Retinal pigment epithelial cell (primary cell): ENCODE measurements around a stretch of chr16.

GRCh38 chr16:85778775-85779273 is 20.5 kb downstream of the EMC8 start:
- RRBS = no CpG with 5 or more reads among the region's 14 CpGs

- RRBS = no CpG with 5 or more reads among the region's 13 CpGs
These were observed 12.3 kb downstream of the IRF8 start for GRCh38 chr16:85911062-85911798.

- RRBS = no CpG with 5 or more reads among the region's 3 CpGs
These were observed 18.0 kb downstream of the IRF8 start for GRCh38 chr16:85917034-85917233.

DNA sequence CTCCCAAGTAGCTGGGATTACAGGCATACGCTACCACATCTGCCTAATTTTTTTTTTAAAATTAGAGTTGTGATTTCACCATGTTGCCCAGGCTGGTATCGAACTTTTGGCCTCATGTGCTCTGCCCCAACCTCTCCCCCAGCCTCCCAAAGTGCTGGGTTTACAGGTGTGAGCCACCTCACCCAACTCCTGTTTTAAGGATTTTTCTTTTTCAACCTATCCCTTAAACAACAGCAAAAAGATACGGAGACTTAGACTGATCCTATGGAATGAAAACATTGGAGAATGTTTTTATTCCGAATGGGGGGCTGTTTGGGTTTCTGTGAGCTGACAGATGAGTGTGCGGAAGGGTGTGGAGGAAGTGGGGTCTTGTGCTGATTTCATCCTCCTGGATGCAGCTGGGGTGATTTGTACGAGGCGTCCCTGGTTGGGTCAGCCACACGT is 23.9 kb downstream of the IRF8 start:
- RRBS = no CpG with 5 or more reads among the region's 8 CpGs

DNA sequence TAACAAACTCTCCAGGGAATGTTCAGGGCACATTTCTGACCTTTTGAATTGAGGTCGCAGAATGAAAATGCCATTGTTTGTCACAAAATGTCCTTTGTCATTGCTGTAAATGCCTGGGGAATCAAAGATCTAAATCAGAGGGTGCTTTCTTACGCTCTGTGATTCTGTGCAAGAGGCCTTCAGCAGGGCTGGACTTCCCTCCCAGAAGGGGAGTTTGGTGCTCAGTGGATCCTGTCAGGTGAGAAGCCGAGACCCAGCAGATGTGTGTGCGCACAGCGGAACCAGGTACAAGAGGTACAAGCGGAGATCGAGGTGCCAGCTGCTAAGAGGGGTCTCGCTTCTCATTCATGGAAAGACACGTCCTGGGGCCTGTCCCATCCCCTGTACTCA is 95.8 kb downstream of the IRF8 start:
- RRBS = no CpG with 5 or more reads among the region's 9 CpGs

- RRBS = no CpG with 5 or more reads among the region's 10 CpGs
These were observed 127.7 kb downstream of the IRF8 start for GRCh38 chr16:86026606-86027023.

GRCh38 chr16:86059804-86060292 is 160.9 kb downstream of the IRF8 start:
- RRBS = no CpG with 5 or more reads among the region's 11 CpGs

DNA sequence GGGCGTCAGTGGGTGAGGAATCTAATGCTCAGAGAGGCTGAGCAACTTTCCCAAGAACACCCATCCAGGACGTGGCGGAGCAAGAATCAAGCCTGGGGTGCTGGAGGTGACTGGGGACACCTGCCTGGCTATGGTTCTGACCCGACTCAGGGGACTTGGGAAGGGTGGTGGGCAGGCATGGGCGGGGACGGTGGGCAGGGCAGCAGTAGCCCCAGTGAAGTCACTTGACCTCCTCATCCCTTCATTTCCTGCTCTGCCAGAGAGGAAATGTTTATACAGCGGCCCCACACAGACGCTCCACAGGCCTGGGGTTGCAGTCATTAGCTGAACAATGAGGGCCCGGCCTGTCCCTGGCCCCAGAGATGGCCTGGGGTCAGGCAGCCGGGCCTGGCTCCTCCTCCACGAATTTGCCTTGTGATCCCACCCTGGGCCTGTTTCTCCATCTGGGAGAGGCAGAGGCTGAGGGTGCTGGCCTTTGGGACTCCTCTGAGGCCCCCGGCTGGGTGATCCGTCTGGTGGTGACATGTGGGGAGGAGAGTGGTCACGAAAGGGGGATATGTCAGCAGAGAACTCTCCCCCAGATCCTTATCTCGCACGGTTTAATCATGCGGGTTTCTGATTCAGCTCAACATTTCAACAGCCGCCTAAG is 175.8 kb downstream of the IRF8 start:
- RRBS = 12% methylated on average over 2 of the region's 18 CpGs

DNA sequence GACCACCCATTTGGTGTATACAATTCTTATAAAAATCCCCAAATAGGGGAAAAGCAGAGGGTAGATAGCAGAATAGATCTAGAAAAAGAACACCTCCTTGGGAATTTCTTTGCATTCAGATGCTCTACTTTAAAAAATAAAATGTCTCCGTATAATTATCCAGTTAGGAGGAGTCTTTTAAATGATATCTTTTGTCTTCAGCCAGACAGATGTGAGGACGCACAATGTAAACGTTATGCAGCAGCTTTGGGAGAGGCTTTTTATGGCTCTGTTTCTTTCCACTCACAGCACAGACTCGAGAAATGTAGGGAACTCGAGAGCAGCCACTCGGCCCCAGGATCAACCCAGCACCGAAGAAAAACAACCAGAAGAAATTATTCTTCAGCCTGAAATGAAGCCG is 300.3 kb downstream of the IRF8 start:
- RRBS = no CpG with 5 or more reads among the region's 8 CpGs

GRCh38 chr16:86343980-86344563 is 166.3 kb upstream of the FOXF1 start:
- RRBS = no CpG with 5 or more reads among the region's 8 CpGs

DNA sequence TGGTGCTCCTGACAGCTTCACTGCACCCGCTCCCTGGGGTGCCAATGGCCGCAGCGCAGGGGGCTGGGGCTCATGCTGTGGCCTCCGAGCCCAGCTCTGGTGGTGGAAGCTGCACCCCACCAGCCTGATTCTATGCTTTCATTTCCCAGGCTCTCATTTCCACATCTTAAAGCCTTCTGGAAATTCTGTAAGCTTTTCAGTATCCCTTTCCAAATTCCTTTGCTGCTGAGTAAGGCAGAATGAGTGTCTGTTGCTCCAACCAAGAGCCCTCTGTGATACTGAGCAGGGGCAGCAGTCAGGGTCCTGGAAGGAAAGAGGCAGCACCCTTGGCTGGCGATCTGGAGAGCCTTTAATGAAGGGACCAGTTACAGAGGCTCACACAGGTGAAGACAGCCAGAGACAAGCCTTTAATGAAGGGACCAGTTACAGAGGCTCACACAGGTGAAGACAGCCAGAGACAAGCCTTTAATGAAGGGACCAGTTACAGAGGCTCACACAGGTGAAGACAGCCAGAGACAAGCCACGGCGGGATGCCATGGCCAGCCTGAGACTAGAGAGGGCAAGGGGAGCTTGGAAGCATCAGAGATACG is 79.4 kb upstream of the FOXF1 start:
- RRBS = no CpG with 5 or more reads among the region's 8 CpGs

DNA sequence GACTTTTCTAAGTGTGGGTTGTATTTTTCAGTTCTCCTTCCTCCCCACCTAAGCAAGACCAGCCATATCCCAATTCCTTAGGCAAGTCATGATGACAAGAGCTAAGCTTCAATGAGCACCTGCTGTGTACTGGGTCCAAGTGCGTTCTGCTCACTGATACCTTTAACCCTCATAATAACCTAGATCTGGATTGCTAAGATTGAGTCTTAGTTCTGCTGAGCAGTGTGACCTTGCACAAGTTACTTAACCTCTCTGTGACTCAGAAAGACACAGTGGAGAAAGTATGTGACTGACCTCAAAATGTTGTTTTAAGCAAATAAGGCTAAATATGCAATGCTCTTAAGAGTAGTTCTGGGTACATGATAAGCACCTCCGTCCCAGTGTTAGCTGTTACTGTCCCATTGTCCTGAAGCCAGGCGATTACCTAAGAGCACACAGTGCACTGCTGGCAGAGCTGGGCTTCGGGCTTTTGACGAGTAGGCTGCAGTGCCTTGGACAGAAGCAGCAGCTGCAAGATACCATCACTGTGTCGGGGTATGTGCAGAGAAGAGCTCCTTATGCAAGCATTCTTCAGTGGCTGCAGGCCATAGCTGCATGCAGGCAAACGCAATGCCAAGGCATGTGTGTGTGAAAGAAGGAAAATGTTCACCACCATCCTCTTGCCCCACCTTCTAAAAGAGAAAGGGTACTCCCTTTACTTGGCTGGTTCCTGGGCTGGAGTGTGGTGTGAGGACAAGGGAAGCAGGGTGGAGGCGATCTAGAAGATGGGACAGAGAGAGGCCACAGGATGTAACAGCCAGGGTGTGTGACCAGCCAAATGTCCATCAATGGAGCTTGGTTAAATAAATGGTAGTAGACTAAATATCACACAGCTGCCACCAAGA is 32.6 kb upstream of the FOXF1 start:
- RRBS = no CpG with 5 or more reads among the region's 8 CpGs

GRCh38 chr16:86501019-86501564 is 9.2 kb upstream of the FOXF1 start:
- RRBS = no CpG with 5 or more reads among the region's 7 CpGs

DNA sequence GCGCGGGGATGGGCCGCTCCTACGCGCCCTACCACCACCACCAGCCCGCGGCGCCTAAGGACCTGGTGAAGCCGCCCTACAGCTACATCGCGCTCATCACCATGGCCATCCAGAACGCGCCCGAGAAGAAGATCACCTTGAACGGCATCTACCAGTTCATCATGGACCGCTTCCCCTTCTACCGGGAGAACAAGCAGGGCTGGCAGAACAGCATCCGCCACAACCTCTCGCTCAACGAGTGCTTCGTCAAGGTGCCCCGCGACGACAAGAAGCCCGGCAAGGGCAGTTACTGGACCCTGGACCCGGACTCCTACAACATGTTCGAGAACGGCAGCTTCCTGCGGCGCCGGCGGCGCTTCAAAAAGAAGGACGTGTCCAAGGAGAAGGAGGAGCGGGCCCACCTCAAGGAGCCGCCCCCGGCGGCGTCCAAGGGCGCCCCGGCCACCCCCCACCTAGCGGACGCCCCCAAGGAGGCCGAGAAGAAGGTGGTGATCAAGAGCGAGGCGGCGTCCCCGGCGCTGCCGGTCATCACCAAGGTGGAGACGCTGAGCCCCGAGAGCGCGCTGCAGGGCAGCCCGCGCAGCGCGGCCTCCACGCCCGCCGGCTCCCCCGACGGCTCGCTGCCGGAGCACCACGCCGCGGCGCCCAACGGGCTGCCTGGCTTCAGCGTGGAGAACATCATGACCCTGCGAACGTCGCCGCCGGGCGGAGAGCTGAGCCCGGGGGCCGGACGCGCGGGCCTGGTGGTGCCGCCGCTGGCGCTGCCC is 1.0 kb downstream of the FOXC2 start:
- RRBS = 2% methylated on average over 47 of the region's 85 CpGs

GRCh38 chr16:86681288-86682088 is 103.1 kb downstream of the FOXL1 start:
- RRBS = 87% methylated on average over 12 of the region's 39 CpGs

GRCh38 chr16:87062553-87063255 is 254.5 kb downstream of the C16orf95 start:
- RRBS = no CpG with 5 or more reads among the region's 20 CpGs

GRCh38 chr16:87305446-87306415 is 11.5 kb downstream of the C16orf95 start:
- RRBS = 79% methylated on average over 3 of the region's 35 CpGs

GRCh38 chr16:87316778-87317145 is 430 bp downstream of the C16orf95 start:
- RRBS = no CpG with 5 or more reads among the region's 13 CpGs

- RRBS = no CpG with 5 or more reads among the region's 11 CpGs
These were observed 18.7 kb upstream of the C16orf95 start for GRCh38 chr16:87335935-87336331.

GRCh38 chr16:87456898-87457499 is 35.8 kb downstream of the ZCCHC14 start:
- RRBS = no CpG with 5 or more reads among the region's 5 CpGs